Colic lymph node (tissue), 1 donor: ENCODE measurements around a stretch of chr3.

DNA sequence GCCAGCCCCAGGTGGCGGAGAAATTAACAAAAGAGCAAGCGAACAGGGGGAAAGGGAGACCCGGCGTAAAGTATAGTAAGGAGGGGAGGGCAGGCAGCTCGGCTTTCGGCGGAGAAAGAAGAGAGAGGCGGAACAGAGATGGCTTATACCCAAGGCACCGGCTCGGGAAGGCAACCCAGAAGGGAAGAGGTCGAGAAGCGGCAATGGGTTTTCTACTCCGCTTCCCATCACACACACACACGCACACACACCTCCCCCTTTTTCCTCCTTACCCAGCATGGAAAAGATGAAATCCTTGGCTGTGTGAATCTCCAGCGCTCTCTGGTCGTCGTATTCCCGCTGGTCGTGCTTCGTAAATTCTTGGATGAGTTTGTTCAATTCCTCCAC is 305 bp downstream of the MB21D2 start:
- PRO-cap: bidirectional peak, plus-strand start at position 215 of the sequence, minus-strand start outside the sequence

- PRO-cap: no peak
Measured at GRCh38 chr3:193400407-193400954, 21.9 kb upstream of the ATP13A5 start.

DNA sequence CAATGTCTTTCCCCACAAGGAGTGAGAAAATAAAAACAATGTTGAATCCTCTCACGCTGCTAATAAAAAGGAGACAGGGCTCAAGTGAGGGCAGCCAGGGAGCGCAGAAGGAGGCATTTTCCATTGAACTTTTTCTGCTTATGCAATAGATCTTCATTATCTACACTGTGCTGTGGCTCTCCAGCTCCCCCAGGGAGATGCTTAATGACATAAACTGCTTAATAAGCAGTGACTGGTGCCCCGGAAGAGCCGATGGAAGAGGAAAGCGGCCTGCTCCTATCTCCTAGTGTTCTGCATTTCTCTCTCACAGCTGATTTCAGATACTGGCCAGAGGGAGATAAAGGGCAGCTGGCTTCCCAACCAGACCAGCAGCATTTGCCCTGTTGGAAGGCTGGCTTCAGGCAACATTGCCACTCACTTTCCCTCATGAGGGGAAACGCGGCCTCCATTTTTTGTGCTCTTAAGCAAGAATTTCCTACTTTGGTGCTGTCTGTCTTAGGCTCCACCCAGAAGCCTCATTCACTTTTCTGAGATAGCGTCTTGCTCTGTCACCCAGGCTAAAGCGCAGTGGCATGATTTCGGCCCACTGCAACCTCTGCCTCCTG is 152.2 kb downstream of the OPA1 start:
- PRO-cap: no peak

DNA sequence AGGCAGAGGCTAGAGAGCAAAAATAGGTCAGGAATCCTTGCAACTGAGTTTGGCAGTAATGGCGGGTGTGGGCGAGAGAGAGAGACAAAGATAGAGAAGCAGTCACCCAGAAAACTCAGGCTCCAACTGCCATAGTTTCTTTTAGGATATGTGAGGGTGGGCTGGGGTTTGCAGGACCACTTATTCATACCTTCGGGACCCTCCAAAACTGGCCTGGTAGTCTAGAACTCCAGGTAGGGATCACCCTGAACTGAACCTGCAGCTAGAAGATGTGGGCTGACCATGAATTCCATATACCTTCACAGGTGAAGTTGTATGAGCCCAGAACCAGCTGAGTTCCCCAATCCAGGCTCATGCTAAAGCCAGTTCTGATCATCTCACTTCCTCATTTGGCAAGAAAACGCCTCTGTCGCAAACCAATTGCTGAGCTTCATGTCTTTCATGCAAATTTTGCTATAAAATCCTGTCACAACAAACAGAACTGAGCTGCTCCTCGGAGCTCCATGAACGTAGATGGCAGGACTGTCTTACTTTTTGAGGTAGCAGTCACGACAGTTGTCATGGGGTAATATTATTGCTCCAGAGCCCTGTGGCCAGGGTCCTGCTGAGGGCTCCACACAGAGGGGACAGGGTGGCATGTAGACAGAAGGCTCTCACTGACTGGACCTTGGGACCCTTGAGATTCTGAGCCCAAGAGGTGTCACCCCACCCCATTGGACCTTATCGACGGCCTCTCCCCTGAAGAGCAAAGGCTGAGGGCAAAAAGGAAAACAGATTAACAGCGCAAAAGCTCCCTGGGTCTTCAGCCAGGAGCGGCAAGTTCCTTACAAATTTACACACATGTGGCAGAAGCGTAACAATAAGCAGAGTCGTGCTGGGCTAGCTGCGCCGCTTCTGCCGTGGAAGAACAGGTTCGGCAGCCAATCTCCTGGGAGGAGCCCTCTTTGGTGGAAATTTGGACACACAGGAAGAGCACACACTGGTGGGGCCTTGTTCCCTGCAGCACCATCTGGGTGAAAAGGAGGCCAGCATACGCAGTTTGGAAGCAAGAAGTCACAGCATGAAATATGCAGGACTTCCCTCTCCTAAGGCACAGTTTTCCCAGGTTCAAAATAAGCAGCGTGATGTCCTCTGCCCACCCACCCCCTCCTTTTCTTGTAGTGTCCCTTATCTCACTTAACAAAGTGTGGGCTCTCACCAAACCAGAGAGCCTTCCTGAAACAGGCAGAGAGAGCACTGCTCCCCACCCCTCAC is 249.2 kb downstream of the OPA1 start:
- PRO-cap: unidirectional peak, plus-strand start at position 484 of the sequence

DNA sequence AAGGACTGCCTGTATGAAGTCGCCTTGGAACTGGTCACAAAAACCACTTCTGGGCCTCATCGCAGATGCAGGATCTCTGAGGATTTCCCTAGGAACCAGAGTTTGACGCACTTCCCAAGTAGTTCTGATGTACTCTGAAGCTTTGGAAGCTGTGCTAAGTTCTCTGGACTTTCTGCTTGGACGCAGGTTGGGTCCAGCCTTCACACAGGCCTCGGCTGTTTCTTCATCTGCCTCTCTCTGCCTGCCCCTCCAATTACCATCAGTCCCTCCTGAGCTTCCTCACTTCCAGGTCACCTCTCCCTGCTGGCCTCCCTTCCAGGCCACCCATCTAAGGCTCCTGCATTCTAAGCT is 270.8 kb downstream of the OPA1 start:
- PRO-cap: no peak

GRCh38 chr3:193884475-193885156 is 251.3 kb upstream of the HES1 start:
- PRO-cap: no peak

GRCh38 chr3:194029681-194030200 is 106.2 kb upstream of the HES1 start:
- PRO-cap: no peak

DNA sequence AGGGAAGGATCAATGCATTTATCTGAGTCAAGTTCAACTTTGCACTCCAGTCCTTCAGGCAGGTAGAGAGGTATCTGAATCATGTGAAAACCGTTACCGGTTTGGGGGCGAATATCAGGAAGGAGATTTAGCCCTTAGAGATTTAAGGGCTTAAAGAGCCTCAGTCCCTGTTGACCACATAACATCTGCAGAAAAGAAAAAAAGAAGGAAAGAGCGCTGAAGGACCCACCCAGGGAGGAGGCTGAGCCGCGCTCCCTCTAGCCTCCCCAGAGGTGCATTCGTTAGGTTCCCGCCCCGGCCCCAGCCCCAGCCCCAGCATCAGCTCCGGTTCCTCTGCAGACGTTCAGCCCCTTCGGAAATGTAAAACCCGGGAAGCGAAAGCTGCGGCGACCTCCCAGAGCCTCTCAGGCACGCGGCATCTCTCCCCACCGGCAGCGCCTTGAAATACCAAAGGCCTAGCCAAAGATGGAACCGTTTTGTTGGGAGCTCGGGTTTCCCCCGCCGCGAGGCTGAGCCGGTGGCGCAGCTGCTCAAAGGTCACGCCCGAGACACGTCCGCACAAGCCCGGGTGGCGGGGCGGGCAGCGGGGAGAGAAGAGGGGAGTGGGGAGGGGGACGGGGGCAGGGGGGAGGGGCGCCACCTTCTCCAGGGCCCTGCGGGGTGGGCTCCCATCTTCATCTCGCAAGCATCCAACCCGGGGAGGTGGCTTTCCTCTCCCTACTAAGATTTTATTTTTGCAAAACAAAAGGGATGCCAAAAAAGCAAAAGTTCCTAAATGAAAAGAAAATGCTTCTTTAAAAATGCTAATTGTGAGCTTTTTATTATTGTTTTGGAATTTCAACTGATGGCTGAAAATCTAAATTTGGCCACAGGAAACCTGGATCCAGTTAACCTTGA is 77.7 kb upstream of the HES1 start:
- PRO-cap: no peak

- PRO-cap: unidirectional peak, minus-strand start at chr3:194103585; bidirectional peak, plus-strand start at chr3:194103751, minus-strand start at chr3:194103585
Measured at GRCh38 chr3:194103472-194104018, 32.4 kb upstream of the HES1 start.

DNA sequence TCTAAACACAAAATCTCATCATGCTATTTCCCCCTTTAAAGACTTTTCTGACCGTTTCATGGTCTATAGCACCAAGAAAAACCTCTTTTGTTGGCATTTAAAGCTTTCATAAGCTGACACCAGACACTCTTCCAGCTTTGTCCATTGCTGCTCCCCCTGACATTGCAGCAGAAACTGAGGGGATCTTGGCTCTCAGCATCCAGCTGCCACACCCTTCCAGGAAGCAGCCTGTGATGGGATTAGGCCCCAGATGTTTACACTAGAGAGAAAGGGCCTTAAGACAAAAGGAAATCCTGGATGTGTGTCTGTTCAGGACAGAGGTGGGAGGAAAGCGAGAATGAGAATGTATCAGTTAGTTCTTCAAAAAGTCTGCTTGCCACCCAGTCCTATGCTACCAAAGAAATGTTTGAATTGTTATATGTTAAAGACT is 58.7 kb downstream of the HES1 start:
- PRO-cap: no peak

DNA sequence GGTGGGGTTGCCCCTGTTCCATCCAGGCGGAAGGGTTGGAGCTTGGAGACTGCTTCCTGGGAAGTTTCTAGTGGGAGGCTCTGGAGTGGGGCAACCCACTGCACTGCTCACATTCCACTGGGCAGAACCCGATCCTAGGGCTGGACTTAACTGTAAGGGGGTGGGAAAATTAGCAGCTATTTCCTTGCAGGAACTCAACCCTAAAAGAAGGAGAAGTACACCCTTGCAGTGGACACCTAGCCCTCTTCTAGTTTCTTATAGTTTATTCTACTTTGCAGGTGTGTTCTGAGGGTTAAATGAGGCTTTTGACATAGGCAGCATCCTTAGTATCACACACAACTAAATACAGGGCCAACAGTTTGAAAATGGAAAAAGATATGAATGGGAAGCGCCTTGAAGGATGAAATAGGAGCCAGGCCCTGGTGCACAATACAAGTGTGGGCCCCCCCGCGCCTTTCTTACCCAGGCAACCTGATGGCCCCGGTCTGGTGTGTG is 102.1 kb downstream of the CPN2 start:
- PRO-cap: no peak

DNA sequence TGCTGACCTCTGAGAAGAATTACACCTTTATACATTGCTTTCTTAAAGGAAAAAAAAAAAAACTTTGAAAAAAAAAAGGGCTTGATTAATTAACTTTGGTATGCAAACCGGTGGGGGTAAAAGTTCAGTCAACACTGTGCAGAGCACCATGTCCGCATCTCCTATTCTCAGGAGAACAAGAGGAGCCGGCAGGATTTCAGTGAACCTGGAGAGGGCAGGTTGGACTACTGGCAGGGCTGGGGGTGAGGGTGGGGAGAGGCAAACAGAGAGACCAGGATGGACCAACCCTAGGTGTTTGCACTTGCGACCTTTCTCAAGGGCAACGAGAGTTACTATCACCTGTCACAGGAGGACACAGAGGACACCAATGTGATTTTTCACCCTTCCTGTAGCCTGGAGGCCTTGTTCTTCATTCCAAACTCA is 89.7 kb downstream of the CPN2 start:
- PRO-cap: no peak

DNA sequence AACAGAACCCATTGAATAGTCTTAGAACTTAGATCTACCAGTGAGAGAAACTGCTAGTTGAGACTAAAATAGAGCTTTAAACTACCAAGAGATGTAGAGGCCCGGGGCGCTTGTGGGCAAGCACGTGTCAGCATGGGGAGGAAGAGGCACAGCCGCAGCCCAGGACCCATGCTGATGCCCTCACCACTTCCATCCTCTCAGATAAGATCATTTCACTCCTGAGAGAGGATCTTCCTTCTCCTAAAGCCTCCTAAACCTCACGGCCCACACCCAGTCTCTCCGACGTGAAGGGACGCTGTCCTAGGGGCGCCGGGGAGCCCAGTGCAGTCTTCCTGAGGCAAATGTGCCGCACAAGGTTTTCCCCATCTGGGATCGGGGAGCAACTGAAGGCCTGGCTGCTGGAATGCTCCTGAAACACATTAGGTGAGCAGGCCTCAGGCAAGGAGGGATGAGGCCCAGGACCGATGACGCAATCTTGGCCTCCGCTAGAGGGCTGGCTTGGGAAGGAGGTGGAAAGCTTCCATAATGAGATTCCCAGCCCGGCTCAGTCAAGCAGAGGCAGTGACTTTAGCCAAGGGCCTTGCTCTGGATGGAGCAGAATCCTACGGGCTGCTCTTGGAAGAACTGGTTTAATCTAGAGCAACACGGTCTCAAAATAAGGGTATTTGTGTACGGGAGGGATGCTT is 50.9 kb downstream of the CPN2 start:
- PRO-cap: no peak

DNA sequence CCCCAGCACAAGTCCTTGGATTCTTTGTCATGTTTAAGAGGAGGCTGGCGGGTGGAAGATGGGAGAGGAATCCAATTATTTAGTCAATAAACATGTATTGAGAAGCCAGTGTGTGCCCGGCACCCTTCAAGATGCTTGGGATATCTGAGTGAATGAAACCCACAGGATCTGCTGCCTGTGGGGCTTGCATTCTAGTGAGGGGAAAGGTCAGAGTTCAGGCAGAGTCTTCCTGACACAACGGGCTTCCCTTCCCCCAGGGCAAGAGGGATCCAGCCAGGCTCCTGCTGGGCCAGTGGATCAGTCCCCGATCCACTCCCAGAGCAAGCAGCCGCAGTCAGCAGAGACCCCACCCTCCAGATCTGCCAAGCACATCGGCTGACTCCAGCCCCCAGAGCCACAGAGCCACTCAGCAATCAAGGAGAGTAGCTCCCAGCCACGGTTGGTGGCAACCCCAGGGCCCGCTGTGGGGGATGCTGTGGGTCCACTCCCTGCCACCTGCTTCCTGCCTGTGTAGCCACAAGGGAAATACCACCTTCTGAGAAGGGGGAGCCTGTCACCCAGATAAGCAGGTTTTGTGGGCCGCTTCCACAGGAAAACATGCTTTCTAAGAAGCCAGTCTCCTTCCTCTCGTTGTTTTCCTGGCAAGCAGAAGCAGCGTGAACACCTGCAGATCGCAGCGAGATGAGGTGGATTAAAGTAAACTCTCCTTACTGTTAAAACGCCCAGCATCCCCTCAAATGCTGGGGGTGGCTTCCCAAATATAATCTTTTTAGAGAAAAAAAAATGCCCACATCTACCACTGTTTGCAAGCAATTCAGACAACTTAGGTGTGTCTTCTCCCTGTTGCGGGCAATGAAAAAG is 44.9 kb downstream of the CPN2 start:
- PRO-cap: no peak

DNA sequence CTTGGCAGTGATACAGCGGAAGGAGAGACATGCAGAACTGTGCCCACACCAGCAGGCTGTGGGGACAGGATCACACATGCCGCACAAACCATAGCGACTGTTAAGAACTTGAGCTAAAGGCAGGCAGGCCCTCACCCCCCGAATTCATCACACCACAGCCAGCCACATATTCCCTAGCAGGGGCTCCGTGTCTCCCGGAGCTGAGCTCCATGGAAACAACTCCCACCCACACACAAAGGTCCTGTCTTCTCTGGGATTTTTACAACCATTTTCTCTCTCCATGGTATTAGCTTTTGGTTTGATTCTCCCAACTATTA is 3.0 kb upstream of the GP5 start:
- PRO-cap: no peak

DNA sequence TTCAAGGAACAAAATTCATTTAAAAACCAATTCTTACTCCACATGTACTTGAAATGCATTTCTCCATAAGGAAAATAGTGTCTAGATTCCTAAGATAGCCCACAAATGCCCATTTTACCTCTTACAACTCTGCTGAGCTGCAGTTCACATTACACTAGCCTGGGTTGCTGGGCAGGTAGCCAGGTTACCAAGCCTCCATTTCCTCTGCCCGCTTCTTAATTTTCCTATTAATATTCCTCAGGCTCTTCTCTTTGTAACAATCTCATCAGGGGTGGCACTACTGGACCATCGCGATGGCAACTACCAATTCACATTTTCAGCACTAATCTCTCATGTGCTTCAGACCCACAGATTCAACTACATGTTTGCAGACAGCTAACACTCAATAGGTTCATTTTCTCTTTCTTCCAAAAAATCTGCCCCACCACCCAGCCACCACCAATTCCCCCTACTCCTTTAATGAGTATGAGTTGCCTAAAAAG is 10.8 kb downstream of the ATP13A3 start:
- PRO-cap: no peak

- PRO-cap: no peak
Measured at GRCh38 chr3:194476487-194477564, 10.0 kb downstream of the ATP13A3 start.

DNA sequence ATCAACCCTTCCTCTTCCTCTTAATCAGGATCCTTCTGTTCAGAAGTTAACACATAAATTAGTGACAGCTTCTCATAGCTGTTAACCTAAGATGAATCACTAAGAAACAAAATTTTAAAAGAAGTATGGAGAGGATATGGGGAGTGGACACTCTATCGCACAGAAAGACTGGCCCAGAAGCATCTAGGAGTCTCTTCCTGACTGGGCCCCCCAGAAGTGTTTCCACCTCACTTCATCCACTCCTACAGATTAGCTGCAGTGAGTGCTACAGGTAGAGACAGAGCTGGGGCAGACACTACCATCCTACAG is 9.3 kb downstream of the ATP13A3 start:
- PRO-cap: no peak

GRCh38 chr3:194485306-194485762 is 1.5 kb downstream of the ATP13A3 start:
- PRO-cap: no peak

DNA sequence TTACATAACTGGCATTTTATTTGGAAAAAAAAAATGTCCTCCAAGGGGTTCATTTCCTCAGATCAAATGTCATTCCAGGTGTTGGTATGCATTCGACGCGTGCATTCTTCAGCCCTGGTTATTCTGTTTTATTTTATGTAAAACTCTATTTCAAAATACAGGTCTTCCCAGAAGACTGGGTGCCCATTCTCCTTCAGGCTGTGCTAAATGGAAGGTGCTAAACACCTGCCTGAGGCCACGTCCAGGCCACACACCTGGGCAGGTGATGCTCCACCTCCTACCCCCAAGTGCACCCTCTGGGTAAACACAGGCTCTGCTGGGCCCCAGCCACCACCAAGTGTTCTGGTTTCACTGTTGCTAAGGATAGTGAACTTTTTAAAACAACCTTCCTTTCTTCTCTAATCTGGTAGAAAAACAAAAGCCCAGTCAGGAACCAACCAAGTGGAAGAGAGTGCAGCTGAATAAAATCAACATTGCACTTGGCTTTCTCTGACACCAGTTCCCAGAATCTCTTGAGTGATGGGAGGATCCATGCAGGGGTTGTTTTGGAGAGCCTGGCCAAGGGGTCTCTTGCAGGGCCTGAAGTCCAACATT is 26.0 kb upstream of the ATP13A3 start:
- PRO-cap: no peak